Metanephros (tissue), 2 donors: ENCODE measurements around the genes ZBED5 and USP47.

- RAMPAGE, long total RNA, result no peak
Observed at GRCh38 chr11:10778498-10779007, 27.5 kb downstream of the CTR9 start.

- RAMPAGE, long total RNA, result no peak
Observed at GRCh38 chr11:10807374-10808335, 1.1 kb downstream of the EIF4G2 start.

DNA sequence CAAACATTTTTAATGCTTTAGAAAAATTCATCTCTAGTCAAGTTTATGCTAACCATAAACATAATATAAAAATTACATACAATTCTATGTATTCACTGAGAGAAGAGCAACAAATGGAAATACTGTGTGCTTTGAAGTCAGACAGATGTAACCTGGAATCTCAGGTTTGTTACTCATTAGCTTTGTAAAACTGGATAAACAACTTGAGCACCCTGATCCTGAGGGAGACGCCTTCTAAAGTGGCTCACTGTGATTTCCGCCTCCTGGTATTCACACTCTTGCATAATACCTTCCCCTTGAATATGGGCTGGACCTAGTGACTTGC lies 15.1 kb downstream of the ZBED5 start:
- RAMPAGE, long total RNA, result no peak

DNA sequence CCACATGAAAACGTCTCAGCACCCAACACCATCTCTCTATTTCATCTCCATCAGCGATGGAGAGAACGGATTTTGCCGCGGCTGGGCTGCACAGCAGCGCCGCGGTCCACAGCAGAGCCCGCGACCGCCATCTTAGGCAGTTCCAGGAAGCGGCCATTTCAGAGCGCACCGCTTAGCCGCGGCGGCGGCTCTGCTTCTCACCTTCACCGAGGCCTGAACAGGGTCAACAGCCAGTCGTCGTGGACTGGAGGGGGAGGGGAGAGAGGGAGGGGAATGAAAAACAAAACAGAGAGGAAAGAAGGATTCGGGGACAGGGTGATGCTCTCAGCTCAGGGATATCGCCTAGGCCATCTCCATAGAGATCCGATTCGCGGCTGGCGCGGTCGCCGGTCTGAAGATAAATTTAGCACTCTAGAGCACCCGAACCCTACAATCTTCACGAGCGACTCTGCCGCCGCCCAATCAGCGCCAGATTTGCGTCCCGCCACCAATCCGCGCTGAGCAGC lies at the start of gene ZBED5:
TSS of gene ZBED5 (minus strand) at position 393 of the 506 bp plus-strand sequence.
- RAMPAGE, long total RNA, result start-site peak on the minus strand centred at position 375 of the sequence, 16 bp wide, 523 and 170 reads in 2 replicates

DNA sequence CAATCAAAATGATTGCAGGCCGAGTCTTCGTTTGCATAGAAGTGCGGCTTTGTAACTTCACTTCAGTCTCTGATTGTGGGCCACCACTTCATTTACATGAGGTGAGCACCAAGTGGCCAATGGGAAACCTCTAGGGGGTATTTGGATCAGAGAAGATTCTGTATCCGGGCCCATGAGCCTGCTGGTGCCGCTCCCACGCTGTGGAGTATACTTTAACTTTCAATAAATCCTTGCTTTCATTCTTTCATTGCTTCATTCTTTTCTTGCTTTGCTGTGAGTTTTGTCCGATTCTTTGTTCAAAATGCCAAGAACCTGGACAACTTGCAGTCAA lies 50.9 kb upstream of the ZBED5 start:
- RAMPAGE, long total RNA, result no peak

DNA sequence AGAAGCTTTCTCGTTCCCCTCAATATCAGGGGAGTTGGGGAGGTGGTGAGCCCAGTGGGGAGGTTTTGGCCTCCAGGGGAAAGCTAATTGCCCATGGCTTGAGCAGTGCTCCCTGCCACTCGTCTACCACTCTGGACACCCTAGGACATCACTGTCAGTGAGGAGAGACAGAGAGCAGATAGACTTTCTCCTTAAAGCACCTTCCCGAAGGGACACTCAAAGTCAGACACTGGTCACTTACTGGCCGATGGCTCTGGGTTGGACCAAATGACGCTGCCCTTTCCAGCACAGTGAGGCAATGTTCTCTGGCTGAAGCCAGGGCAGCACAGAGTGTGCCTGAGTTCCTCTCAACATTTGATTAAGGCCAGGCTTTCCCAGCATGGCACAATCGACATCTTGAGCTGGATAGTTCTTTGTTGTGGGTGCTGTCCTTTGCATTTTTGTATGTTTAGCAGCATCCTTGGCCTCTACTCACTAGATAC lies 206.3 kb downstream of the CSNK2A3 start:
- RAMPAGE, long total RNA, result no peak

DNA sequence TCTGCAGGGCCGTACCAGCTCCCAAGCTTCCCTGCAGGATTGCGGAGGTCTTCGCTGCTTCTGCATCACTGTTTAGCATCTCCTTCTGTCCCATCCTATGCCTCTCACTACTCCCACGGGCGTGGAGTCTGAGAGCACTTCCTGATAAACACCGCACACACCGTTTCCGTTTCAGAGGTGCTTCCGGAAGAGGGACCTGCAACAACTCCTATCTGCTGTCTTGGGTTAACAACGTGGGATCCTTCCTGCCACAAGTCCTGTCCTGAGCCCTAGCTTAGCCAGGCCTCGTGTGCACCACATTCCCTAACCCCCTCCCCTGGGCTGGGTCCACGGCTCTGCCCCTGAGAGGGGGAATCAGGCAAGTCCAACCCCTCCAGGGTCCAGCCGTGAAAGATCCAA lies 196.6 kb downstream of the CSNK2A3 start:
- RAMPAGE, long total RNA, result no peak

- RAMPAGE, long total RNA, result start-site peak on the plus strand at chr11:11841942-11842054, 2,934 and 589 reads in 2 replicates
Observed at GRCh38 chr11:11841608-11842268, at the start of gene USP47. Gene USP47 (plus strand): TSS chr11:11841972.

- RAMPAGE, long total RNA, result no peak
Observed at GRCh38 chr11:11957692-11957951, 50.8 kb downstream of the DKK3 start.

DNA sequence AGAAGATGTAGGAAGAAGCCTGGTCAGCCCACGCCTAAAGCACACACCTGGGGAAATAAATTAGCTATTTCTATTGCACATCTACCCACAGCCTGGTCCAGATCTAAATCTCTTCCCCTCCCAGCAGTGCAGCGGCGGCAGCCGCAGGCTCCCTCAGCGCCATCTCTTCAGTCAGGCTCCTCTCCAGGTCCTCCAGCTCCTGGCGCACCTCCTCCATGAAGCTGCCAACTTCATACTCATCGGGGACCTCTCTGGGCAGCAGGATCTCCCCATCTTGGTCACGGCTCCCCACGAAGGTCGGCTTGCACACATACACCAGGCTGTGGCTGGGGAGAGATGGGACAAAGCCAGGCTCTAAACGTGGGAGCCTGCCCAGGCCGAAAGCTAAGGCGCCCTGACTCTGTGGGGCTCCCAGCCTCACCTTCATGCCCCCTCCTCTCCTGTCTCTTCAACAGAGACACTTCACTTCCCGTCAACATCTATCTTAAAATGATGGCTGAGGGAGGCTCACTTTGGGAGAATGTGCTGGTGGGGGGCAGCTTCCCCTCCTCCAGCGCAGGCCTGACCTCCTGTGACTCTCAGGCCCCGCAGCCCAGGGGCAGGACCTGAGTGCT lies 44.0 kb downstream of the DKK3 start:
- RAMPAGE, long total RNA, result no peak

DNA sequence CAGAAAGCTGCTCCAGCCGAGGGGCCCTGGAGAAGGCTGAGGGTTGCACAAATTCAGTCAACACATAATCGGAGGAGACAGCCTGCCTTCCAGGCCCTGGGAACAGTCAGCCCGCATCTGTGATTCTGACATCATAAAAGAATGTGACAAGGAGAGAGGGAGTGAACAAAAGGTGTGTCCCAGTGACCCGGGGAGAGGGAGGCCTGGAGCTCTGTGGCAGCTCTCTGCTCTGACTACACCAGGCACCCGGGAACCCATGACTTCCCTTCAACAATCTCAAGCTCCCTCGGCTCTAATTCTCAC lies 28.6 kb downstream of the DKK3 start:
- RAMPAGE, long total RNA, result no peak

GRCh38 chr11:11993795-11994413 lies 14.5 kb downstream of the DKK3 start:
- RAMPAGE, long total RNA, result no peak

DNA sequence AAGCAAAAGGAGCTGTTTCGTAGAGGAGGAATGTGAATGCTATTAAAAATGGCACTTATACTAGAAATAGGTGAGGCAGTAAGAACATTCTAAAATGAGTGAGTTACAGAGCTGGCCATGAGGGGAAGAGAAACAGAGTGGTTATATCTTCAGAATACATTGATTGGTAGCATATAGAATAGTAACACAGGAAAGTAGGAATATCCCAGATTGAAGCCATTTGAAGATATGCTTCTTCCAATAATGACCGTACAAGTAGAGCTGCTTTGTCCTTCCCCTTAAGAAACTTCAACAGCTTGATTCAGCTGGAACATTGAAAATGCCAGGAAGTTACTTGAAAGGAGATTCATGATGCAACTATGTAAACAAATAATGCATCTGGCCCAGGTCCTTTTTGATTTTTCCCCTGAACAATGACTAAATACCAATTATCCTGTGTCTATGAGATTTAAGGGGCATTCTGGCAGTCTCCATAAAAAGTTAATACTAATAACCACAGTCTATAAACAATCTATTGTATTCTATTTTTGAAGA lies 3.0 kb downstream of the DKK3 start:
- RAMPAGE, long total RNA, result no peak

DNA sequence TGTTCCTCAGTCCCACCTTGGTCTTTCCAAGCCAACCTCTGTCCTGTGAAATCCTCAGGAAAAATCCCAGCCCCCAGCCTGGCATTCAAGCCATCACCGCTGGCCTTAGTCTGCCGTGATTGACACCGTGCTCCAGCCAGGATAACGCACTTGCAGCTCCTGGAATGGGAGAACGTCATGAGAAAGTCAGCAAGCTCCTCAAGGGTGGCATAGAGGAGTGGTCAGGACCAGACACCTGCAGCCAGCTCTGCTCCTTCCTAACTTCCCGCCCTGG lies 1.1 kb upstream of the DKK3 start:
- RAMPAGE, long total RNA, result no peak

GRCh38 chr11:12110228-12110504 lies 224 bp upstream of the MICAL2 start:
- RAMPAGE, long total RNA, result no peak

- RAMPAGE, long total RNA, result no peak
Observed at GRCh38 chr11:12117028-12118156, 7.0 kb downstream of the MICAL2 start.

DNA sequence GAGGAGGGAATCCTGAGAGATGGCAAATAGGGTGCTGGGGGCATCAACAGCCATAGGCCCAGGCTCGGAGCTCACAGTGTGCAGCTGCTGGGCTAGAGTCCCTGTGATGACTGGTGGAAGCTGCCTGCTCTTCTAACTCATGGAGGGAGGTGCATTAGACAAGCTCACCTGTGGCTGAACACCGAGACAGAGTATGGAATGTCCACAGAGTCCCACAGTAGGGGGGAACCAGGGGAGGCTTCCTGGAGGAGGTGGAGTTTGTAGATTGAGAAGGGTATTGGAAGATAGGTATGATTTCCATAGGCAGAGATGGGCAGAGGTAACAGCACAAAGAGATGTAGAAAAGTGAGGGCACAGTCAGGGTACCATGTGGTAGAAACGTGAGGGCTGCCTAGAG lies 9.9 kb downstream of the MICAL2 start:
- RAMPAGE, long total RNA, result no peak

GRCh38 chr11:12133351-12133890 lies 23.0 kb downstream of the MICAL2 start:
- RAMPAGE, long total RNA, result no peak

- RAMPAGE, long total RNA, result no peak
Observed at GRCh38 chr11:12134283-12134499, 23.8 kb downstream of the MICAL2 start.

DNA sequence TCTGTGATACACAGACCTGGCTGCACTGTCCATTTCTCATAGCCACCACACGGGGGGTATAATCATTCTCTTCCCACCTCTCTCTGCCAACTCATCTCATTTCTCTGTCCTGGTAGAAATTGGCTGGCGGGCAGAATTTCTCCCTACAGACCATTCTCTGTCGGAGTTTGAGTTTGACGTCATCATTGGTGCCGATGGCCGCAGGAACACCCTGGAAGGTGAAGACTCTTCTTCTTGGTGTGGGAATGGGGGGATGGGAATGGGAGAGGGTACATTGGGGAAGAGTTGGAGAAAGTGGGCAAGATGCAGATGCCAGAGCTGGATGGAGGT lies 99.0 kb downstream of the MICAL2 start:
- RAMPAGE, long total RNA, result no peak